Paraaortic lymph node (tissue), 1 donor: ENCODE measurements around the genes CXCL12 and TMEM72.

GRCh38 chr10:38105873-38106529 lies 11.9 kb downstream of the ZNF37A start:
- PRO-cap: no peak

DNA sequence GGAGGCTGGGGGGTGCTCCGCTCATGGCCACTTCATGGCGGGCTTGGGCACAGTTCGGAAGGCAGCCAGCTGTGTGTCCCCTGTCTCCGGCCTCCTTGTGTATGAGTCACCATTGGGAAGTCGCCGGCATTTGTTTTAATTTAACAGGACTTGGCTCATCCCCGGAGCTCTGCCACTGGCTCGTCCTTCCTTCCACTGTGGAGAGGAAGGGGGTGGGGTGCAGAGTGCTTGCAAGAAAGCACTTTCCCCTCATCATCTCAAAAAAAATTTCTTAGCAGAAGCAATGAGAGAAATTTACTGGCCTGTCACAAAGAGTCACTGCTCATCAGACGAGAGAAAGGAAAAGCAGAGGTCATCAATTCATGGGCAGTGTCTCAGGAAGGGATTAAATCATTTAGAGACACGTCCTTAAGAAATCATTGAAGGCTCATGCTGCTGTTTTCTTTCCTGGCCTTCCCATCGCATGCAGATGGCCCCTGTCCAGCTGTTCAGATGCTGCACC lies 93.2 kb downstream of the BMS1 start:
- PRO-cap: no peak

GRCh38 chr10:43025875-43026204 lies 51.0 kb upstream of the RET start:
- PRO-cap: no peak

DNA sequence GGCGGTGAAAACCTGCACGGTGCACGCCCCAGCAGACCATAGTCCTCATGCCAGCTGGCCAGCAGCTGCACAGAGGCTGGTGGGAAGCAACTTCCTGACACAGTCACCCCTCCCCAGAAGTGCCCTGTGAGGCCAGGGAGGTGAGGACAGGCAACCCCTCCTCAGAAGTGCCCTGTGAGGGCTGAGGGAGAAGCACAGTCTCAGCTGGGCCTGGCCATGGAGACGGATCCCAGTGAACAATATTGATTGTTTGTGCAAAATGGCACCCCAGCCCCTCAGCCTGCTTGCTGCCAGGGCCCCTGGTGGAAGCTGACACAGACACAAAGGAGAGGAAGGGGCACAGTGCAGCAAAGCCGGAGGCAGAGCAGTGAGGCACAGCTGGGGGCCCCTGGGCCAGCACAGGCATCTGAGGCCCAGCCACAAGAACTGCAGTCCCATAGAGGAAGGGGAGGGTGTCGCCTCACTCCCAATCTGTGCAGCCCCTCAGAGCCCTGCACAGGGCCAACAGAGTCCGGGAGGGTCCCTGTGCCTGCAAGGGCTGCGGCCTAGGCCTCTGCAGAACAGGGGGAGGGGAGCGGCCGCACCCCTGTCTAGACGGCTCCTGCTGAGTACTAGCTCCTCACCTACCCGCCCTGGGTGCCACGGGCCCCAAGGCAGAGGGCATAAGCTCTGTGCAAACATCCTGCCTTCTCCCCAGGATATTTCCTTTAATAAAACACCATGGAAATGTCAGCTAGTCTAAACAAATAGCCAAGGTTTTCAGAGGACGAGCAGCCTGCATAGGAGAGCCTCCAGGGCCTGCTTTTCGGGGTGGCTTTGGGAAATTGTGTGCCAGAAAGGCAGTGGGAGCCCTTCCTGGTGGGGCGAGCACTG lies 32.5 kb upstream of the RET start:
- PRO-cap: no peak

DNA sequence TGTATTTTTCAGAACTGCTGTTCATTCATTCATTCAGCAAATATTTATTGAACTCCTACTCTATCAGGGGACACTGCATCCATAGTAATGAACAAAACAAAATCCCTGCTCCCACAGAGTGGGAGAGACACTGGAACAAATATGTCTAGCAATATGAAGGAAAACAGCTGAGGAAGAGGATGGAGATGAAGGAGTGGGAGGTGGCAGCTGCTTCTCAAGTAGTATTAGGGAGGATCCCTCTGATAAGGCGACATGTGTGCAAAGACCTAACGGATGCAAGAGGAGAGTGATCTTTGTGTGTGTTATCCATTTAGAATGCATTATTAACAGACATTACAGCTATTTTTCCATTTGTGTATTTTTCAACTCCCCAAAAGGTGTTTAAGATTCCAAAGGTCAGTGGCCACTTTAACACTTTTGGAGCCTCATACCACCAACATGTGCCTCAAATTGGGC lies 25.0 kb downstream of the CSGALNACT2 start:
- PRO-cap: no peak

DNA sequence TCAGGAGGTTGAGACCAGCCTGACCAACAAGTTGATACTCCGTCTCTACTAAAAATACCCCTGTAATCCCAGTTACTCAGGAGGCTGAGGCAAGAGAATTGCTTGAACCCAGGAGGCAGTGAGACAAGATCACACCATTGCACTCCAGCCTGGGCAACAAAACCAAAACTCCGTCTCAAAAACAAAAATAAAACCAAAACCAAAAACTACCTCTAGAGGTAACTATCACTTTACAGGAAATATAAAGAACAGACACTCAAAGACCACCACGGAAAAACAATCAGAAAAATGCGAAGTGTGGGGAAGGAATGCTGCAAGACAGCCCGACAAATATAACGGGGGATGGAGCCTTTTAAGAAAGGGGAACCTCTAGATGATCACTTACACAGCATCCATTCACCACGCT lies 4.3 kb downstream of the HNRNPF start:
- PRO-cap: unidirectional peak, plus-strand start at position 283 of the sequence

GRCh38 chr10:43407089-43407455 lies 1.9 kb downstream of the HNRNPF start:
- PRO-cap: bidirectional peak, plus-strand start at chr10:43407249, minus-strand start at chr10:43407262

- PRO-cap: bidirectional peak, plus-strand start at chr10:43408937, minus-strand start at chr10:43408840
Measured at GRCh38 chr10:43408662-43409099, 305 bp downstream of the HNRNPF start.

DNA sequence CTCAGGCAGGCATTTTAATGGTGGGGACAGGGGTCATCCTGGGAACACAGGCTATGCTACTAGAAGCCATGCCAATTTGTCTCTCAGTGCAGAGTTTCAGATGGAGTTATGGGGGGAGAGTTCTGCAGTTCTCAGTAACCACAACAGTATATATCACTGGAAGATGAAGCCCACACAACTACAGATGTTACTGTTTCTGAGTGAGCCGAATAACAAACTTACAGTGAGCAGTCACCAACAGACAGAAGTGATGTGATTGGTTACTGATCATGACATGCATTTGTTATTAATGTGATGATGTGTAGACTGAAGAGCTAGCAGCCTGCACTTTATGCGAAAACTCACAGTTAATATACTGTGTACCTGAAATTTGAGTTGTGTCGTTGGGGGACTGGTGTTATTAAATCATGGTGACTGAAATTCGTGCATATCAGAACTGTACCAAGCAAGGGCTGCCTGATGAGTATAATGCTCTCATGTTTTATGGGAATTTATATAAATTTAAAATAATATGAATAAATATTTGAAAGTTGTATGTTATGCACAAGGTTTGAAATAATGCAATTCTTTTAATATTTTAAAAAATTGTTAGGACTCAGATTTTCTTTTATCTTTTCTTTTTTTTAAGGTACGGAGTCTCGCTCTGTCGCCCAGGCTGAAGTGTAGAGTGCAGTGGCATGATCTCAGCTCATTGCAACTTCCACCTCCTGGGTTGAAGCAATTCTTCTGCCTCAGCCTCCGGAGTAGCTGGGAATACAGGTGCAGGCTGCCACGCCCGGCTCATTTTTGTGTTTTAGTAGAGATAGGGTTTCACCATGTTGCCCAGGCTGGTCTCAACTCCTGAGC lies 16.7 kb downstream of the ZNF487 start:
- PRO-cap: no peak

DNA sequence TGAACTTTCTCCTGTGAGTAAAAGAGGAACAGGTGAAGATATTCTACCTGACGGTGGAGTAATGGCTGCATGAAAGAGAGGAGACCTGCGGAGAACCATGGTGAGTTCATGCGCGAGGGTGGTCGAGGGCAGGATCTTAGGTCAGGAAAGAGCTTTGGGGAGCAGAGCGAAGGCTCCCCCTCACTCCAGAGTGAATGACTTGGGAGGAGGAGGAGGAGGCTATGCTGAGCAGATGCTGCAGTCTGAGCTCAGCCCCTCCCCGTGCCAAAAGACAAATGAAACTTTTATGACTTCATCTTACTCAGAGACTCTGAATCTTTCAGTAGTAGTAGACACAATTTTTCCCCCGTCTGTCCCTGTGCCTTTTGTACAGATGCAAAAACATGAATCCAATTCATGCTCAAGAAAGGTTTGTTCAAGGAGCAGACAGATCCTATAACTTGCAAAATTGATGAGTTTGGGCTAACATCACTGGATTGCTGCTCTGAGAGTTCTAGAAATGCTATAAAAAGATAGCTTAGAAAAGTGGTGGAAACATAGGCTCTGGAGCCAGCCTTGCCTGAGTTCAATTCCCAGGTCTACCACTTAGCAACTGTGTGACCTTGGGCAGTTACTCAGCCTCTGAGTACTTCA lies 173.9 kb upstream of the ZNF32 start:
- PRO-cap: bidirectional peak, plus-strand start at position 304 of the sequence, minus-strand start at position 196 of the sequence

- PRO-cap: no peak
Measured at GRCh38 chr10:44234172-44234371, 150.8 kb downstream of the CXCL12 start.

DNA sequence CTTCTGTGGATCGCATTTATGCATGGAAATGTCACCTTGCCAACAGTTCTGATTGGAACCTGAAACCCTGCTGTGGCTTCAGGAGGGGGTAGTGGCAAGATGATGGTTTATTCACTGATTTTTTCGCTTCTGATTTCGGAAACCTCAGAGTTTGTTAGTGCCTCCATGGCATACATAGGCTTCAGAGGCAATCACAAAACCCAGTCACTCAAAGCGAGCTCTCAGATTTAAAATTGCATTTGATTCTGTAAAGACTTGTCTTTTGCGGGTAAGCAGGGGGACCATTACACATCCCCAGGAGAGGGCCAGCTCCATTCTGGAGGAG lies 7.5 kb downstream of the CXCL12 start:
- PRO-cap: no peak

DNA sequence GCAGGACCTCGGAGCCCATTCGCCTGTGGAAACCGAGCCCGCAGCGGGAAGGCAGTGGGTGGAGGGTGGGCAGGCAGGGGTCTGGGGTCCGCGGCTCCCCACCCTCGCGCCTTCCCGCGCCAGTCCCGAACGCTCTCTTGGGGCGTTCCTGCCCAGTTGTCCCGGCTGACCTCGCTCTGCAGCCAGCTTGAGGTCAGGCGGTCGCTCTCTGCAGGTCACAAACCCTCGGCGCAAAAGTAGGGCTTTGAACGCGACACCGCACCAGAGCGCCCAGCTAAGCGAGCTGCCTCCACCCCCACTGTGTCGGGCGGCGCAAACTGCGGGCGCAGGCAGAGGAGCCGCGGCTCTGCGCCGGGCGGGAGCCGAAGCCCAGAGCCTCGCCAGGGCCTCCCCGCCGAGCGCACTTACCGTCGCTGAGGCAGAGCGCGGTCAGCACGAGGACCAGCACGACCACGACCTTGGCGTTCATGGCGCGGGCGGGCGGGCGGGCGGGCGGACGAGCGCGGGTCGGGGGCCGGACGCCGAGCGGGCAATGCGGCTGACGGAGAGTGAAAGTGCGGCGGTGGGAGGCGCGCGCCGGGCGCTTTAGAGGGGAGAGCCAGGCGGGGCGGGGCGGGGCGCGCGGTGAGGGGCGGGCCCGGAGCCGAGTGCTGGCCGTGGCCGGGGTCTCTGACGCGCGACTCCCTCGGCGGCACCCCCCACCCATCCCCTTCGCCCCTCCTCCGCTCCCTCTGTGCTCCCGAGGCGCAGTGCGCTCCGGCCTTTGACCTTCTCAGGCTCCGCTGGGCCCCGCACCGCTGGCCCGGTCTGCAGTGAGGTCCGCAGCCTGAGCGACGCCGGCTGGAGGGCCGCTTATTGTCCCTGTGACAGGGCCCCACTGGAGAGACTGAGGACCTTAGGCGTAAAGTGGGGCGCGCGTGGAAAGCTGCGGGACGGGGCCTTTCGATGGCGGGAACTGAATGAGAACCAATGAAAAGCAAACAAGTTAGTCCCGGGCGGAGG lies at the start of gene CXCL12:
Gene CXCL12 (minus strand): TSS at position 561 of the 1,002 bp plus-strand sequence.
- PRO-cap: bidirectional peak, plus-strand start at position 766 of the sequence, minus-strand start at position 561 of the sequence

DNA sequence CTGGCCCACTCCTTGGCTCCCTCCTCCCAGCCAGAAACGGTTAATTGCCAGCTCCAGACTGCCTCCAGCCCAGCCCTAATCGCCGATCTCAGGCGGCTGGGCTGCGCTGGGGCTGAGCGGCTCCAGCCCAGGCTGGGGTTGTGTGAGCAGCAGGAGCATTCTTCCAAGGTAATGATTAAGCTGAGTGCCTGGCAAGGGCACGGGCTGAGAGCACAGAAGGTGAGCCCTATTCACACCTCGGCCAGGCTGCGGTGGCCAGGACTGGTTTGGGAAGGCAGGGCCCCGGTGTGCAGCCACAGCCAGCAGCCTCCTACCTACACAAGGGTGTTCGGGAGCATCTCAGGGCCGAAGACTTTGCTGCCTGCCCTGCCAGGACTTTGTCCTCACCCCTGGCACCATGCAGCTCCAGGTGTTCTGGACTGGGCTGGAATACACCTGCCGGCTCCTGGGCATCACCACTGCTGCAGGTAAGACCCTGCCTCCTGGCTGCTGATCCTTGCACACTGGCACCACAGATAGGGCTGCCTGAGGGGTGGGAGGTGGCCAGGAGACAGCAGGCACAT lies at the start of gene TMEM72:
Gene TMEM72 (plus strand): TSS at position 222 of the 563 bp plus-strand sequence.
- PRO-cap: no peak

GRCh38 chr10:44968873-44969407 lies 9.3 kb downstream of the RASSF4 start:
- PRO-cap: bidirectional peak, plus-strand start at chr10:44969273, minus-strand start at chr10:44969168

DNA sequence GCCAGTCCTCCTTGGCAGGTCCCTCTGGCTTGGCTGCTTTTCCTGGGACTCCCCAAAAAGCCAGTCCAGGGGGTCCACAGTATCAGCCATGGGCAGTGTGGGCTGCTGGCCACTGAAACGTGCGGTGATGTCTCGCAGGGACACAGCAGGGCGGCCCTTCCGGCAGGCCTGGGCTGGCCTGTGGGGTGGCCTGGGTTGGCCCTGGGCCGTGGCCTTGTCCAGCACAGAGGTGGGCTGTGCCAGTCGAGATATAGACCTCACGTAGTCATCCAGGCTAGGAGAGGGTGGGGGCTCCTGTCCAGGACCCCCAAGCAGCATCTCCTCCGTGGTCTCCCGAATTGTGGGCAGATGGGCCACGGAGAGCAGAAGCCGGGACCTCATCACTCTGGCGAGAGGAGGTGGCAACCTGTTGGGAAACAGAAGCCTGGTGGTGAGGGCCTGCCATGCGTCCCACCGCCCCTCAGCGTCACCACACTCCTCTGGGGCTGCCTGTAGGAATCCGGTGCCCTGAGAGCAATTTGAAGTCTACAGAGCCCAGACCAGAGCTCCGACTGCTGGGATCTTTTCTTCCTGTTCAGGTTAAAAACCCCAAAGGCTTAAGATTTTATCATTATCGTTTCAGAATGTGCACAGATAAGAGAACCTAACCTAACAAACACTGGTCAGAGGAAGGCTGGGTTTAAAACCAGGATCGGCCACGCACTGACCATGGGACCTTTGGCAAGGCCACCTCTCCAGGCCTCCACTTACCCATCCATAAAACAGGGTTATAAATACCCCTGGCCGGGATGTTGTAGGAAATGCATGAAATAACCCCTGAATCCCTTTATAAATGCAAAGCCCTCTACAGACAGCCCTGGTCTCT lies 727 bp downstream of the DEPP1 start:
- PRO-cap: bidirectional peak, plus-strand start at position 516 of the sequence, minus-strand start at position 322 of the sequence

DNA sequence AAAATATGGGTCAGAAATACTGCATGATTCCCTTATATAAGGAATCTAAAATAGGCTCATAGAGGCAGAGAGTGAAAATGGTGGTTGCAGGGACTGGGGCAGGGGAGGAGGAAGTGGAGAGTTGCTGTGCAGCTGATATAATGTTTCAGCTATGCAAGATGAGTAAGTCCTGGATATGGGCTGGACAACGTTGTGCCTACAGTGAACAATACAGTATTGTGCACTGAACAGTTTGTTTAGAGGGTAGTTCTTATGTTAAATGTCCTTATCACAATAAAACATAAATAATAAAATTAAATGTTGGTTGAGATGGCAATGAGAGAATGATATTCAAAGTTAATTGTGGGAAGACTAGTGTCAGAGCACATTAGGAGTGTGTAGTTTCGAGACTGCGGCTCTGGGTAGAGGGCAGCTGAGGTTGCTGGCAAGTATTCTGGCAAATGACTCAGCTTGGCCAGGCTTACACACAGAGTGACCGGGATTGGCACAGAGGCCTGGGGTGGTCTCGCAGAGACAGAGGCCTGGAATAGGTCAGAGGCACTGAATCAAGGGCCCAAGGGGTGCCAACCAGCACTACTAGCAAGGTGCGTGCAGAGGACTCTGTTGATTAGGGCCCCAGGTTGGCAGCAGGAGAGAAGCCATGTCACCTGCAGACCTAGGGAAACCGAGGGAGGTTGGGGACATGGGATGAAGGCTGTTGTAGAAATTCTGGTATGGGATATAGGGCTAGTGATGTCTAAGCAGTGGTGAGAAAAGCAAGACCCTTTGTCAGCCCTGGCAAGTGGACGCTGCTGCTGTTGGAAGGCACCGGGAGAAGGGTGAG lies 2.8 kb upstream of the DEPP1 start:
- PRO-cap: no peak

- PRO-cap: no peak
Measured at GRCh38 chr10:44984996-44985852, 6.6 kb upstream of the DEPP1 start.

DNA sequence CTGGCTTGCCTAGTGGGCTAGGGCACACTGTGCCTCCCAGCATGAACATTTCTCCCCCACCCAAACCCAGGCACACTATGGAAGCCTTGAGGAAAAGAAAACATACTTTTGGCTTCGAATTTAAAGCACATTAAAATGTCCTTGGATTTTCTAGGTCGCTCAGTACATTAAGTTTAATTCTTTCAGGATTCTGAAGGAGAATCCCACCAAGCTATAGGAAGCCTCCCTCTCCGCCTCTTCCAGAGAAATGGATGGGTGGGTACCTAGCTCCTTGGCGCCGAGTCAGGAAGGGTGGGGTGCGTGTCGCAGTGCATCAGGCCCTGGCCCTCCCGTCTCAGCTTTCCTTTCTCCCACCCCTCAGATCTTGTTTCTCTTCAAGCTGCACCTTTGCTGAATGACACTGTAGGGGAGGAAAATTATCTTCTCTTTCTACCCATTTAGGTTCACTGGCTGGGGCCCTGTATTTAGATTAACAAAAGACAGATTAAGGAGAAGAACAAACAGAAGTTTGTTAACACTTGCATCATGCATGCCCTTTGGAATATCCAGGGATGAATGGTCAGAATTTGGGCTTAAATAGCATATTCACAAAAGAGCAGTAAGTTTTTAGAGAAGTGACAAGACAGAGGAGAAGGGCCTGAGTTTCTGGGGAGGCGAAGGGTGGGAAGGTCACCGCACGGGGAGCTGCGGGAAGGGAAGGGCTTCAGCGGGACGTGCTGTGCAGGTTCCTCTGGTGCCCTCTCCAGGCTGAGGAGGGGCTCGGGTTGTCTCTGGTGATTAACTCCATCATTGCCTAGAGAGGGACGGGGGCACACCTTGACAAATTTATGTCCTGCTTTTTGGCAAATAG lies 10.7 kb upstream of the ZNF22 start:
- PRO-cap: unidirectional peak, minus-strand start at position 241 of the sequence

- PRO-cap: no peak
Measured at GRCh38 chr10:44997924-44998722, 2.6 kb upstream of the ZNF22 start.